ENCODE data around the gene NUP153.

- PRO-cap: no peak
Observed at GRCh38 chr6:16787221-16787793, 26.0 kb upstream of the ATXN1 start.

DNA sequence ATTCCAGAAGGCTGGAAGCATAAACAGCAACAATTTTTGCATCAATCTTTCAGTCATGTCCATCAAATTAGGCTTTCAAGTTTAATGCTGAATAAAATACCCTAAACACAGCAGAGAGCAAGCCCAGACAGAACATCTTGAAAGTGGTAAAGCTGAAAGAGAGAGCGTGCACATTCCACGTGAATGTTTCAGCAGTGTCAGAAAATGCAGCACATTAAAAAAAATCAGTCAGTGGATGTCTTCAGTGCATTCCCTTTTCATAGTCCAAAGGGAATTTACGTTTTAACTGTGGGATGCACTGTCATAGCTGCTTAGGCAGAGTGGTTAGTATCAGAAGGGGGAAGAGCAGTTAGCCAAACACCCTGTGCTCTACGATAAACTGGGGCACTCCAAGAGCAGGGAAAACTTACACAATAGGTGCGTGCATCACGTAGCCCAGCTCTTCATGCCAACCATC is 116.1 kb upstream of the STMND1 start:
- PRO-cap: no peak

GRCh38 chr6:17012471-17012958 is 89.3 kb upstream of the STMND1 start:
- PRO-cap: no peak

DNA sequence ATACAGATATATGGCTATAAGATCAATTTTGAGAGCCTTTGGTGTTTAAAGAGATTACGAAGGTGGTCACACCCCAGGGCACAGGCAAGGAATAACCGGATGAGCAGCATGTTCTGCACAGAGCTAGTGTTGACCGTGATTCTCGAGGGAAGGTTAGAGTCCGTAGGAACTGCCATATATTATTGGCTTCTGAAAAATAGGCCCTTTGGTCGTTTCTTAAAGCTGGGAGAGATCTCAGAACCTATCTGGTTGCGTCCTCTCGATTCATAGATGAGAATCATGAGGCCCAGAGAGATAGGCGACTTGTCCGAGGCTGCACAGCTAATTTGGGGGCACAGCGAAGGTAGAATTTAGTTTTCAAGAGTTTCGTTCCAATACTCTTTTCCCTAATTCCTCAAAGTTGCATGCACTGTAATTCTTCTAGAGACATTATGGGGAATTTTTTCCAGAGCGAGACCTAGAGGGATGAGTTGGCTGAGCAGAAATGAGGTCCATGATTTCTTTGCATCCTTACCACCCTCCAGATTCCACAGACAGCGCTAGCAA is 794 bp downstream of the STMND1 start:
- PRO-cap: no peak

- PRO-cap: no peak
Observed at GRCh38 chr6:17167349-17167685, 65.5 kb downstream of the STMND1 start.

GRCh38 chr6:17599818-17600080 is 353 bp upstream of the FAM8A1 start:
- PRO-cap: no peak

GRCh38 chr6:17706714-17706990 is at the start of gene NUP153:
NUP153 (minus strand) TSS chr6:17706925.
- PRO-cap: bidirectional peak, plus-strand start at chr6:17707076, minus-strand start at chr6:17706886

GRCh38 chr6:17724961-17725395 is 18.3 kb upstream of the NUP153 start:
- PRO-cap: bidirectional peak, plus-strand start at chr6:17725298, minus-strand start at chr6:17725244

- PRO-cap: no peak
Observed at GRCh38 chr6:17785382-17785803, 78.7 kb upstream of the NUP153 start.

- PRO-cap: no peak
Observed at GRCh38 chr6:17988501-17988806, 1.0 kb upstream of the KIF13A start.

DNA sequence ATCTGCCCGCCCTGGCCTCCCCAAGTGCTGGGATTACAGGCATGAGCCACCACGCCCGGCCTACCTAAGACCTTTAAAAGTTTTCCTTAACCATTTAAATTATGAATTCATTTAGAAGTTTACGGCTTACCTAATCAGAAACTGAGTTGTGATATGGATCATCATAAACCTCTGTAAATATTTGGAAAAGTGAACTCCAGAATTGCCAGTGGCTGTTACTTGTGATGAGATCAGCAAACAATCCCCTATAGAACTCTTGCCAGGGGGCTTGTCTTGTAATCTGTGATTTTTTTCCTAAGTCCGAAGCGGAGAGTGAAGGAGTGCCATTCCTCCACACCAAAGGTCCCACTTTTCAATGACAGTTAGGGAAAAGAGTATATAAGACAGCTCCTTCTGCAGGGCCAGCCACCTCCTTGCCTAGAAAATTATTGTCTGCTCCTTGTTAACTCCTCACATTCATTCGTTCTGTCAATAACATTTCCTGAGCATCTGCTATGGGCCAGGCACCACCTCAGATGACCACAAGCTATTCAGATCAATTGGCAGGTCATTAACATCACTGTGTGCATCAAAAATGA is 64.3 kb upstream of the KIF13A start:
- PRO-cap: no peak

- PRO-cap: no peak
Observed at GRCh38 chr6:18213358-18214035, 50.8 kb downstream of the DEK start.

DNA sequence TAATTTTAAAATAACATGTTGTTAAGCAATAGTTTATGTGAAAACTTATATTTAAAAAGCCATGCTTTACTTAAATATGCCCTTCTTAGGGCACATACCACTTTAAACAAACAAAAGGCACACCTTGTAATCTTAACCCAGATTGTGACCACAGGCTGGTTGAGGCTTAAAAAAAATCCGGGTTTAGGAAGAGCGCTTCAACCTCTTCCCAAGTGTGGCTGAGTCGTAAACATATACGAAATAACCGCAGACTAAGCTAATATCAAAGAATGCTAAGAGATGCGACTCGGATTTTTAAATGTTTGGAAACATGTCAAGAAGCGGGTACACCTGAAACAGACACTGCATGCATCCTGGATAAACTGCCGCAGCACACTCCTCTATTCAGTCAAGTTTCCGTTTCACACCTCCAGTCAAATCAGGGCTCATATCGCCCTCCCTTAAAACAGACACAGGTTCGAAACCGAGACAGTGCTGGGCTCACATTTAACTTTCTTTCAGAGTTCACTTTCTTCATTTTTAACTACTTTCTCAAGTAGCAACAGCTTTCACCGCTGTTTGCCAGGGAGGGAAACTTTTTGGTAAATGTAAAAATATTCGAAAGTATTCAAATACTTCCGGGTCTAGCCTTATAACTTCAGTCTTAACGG is 1.4 kb downstream of the DEK start:
- PRO-cap: no peak

- PRO-cap: no peak
Observed at GRCh38 chr6:18277124-18277589, 12.8 kb upstream of the DEK start.

DNA sequence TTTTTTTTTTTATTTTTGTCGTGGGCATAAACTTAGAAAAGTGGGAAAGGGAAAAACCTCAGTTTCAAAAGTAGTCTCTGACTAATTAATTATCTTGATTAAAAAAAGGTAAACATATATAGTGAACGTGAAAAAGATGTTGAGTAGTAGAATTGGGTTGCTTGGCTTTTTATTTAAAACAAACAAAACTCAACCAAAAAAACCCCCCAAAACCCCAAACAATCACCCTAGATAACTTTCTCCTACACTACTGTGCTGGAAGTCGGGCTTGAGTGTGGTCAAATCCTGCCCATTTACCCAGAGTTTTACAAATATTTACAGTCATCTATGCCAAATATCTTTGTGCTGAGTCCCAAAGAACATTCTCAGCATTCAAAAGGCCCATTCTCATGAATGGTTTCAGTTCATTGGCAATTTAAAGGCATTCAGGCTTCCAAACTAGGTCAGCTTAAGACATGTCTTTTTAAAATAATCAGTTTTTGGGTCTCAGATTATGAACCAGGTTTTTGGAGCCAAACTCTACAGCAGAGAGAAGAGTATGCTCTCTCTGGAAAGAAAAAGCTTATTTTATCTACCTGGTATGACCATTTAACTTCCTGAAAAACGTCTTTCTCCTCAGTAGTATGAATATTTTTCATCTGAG is 1.8 kb downstream of the RNF144B start:
- PRO-cap: no peak

DNA sequence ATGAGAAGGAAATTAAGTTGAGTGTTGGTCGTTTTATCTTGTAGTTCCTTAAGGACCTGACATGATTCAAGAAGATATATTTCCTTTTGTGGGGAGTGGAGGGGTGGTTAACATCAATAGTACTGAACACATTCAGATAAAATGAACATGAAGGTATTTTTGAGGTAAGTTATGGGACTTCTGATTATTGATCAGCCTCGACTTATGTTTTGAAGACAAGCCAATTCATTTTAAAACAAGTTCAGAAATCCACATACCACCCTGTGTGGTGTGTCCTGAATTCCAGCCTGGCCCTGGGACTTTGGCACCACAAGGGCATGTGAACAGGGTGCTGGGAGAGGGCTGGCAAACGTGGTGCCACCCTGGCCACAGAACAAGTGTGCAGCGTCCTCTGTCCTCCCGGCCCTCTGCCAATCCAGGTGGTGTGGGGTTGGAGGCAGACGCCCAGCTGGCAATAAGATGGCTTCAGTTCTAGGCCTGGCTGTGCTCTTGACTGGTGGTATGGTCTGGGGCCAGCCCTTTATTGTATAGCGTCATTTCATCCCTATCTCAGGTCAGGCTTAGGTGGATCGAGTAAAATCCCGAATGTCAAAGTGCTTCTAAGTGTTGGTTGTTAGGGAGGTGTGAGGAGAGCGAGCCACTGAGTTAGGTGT is 84.1 kb downstream of the RNF144B start:
- PRO-cap: no peak

- PRO-cap: no peak
Observed at GRCh38 chr6:19690498-19690800, 146.7 kb upstream of the ID4 start.

DNA sequence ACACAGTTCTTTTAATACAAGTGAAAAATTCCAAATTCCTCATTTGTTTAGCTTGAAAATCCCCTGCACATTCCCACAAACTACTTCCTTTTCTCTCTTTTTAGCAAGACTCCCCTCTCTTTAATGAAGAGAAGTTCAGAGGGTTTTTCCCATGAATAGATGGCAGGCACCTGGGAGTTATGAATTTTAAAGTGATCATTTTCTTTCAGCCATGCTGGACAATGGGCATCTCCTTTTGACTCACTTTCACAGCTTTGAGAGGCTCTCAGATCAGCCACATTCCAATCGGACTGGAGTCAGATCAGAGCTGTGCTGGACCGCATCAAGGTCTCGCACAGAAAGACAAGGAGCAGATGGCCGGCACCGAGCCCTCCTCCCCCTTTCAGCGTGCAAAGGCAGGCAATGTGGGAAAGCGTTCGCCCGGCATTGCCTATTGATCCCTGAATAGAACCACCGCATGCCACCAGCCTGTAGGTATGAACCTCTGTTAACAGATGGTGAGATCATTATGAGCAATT is 117.7 kb upstream of the ID4 start:
- PRO-cap: bidirectional peak, plus-strand start at position 299 of the sequence, minus-strand start at position 287 of the sequence; bidirectional peak, plus-strand start at position 426 of the sequence, minus-strand start at position 442 of the sequence

GRCh38 chr6:19764818-19765021 is 72.5 kb upstream of the ID4 start:
- PRO-cap: no peak

DNA sequence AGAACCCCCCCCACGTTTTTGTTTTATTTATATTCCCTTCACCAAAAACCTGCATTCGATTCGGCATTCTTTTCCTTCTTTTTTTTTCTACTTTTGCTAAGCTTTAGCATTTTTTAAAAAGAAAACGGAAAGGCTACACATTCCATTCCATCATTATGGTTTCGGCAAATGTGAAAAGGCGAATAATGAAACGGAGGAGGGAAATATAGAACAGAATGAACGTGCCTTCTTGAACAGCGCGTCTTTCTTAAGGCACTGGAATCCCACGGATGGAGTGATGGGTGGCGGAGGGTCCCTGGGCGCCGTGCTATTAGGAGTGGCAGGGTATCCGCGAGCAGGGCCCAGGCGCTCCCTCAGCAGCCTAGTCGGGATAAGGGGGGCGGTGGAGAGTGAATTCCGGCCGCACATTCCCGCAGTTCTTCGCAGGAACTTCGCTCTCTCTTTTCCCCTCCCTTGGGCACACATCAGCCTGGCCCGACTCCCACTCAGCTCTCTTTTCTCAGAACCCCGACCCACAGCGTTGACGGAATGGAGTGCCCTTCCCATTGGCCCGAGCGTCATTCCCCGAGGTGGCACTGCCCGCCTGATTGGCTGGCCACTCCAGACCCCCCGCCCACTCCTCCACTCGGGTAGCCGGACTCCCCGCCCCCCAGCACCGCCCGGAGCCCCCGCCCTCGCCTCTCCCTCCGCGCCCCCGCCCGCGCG is 454 bp upstream of the ID4 start:
- PRO-cap: unidirectional peak, minus-strand start at position 316 of the sequence; bidirectional peak, plus-strand start outside the sequence, minus-strand start at position 493 of the sequence